Mammary epithelial cell (primary cell): Measurements from ENCODE around the gene PPIF.

- CAGE, long polyA plus RNA: no peak
- RRBS: no CpG with 5 or more reads among the region's 4 CpGs
These were observed 294.2 kb upstream of the ZMIZ1 start for GRCh38 chr10:78774632-78774922.

DNA sequence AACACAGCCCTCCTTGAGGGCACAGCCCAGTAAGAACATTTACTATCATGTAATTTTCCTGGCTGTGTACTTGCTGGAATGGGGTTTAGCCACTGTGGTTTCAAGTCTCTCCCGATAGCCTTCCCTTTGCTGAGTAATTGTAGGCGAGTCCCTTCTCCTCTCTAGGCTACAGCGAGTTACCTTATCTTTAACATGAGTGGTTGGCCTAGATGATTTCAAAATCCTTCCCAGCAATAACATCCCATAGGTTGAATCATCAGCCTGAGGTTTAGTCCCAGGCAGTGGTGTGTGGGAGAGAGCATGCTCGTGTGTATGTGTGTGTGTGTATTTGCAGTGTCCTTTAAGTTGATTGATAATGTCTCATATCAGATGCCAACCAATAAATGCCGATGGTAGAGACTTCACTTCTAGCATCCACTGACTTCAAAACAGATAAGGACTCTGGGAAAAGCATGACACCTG lies 142.9 kb upstream of the ZMIZ1 start:
- CAGE, long polyA plus RNA: no peak
- RRBS: no CpG with 5 or more reads among the region's 5 CpGs

GRCh38 chr10:78974399-78975187 lies 94.2 kb upstream of the ZMIZ1 start:
- CAGE, long polyA plus RNA: no peak
- RRBS: 6% methylated on average over 2 of the region's 16 CpGs

DNA sequence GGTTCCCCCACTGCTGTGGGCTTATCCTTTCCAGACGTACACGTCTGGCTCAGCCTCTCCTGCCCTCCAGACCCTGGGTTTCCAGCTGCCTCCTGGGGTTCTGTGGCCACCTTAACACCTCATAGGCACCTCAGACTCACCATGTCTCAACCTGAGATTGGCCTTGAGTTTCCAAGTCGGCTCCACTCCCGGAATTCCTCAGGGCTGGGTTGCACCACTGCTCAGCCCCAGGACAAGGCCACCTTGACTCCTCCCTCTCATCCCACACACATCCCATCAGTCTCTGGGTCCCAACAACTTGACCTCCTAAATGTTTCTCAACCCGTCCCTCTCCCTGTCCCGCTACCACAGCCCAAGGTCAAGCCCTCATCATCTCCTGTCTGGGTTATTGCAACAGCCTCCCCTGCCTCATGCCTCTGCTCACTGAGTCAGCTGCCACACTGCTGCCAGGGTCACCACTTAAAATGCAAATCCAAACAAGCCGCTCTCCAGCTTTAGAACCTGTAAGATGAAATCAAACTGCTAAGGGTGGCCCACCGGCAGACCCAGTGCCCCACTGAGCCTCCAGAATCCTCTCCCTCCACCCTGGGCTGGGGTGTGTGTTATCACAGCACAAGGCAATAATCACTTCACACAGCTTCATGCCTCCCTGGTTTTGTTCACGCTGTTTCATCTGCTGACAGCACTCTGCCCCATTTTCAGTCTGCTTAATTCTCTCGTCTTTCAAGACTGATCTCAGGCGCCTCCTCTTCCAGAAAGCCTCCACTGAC lies 90.9 kb upstream of the ZMIZ1 start:
- CAGE, long polyA plus RNA: no peak
- RRBS: no CpG with 5 or more reads among the region's 11 CpGs

- CAGE, long polyA plus RNA: no peak
- RRBS: no CpG with 5 or more reads among the region's 10 CpGs
These were observed 8.8 kb downstream of the ZMIZ1 start for GRCh38 chr10:79077384-79078189.

GRCh38 chr10:79087368-79088776 lies 19.1 kb downstream of the ZMIZ1 start:
- CAGE, long polyA plus RNA: no peak
- RRBS: no CpG with 5 or more reads among the region's 21 CpGs

GRCh38 chr10:79090400-79090842 lies 21.7 kb downstream of the ZMIZ1 start:
- CAGE, long polyA plus RNA: no peak
- RRBS: no CpG with 5 or more reads among the region's 4 CpGs

DNA sequence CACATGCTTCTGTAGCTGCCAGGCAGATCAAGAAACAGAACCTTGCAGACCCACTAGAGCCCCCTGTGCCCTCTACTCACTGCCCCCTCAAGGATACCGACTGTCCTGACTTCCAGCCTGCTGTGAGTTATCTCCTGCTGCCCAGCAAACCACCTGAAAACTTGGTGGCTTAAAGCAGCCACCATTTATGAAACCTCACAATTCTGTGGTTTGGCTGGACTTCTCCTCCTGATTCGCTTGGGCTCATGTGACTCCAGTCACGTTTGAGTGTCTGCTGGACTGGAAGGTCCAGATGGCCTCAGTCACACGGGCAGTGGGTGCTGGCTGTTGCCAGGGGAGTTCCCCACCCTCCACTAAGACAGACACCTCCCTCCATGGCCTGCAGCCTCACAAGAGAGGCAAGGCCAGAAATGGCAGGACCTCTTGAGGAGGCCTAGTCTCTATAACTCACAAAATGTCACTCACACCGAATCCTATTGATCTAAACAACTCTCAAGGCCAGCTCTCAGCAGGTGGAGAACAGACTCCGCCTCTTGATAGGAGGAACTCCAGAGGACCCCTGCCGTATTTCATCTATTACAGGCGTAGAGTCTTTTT lies 48.1 kb downstream of the ZMIZ1 start:
- CAGE, long polyA plus RNA: no peak
- RRBS: no CpG with 5 or more reads among the region's 8 CpGs

DNA sequence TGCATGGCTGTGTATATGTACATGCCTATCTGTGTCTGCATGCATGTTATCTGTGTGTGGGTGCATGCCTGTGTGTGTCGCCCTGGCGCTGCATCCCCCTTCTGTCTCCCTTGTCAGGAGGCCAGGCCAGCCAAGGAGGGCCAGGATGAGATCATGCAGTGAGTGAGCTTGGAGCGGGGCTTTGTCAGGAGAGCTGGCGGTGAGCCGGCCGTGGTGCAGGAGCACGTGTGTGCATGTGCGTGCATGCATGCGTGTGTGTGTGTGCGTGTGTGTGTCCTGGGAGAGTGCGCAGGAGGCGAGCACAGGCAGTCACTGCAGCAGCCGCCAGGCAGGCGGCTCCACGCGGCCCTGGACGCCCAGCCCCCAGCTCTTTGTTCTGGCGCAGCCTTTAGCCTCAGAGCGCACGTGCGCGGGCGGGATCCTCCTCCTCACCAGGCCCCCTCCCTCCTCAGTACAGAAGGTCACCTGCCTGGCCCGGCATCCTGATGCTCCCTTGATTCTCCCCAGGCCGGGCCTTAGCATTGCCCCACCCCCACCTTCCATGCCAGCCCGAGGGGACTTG lies 126.2 kb upstream of the PPIF start:
- CAGE, long polyA plus RNA: no peak
- RRBS: no CpG with 5 or more reads among the region's 26 CpGs

GRCh38 chr10:79238982-79239774 lies 108.1 kb upstream of the PPIF start:
- CAGE, long polyA plus RNA: no peak
- RRBS: no CpG with 5 or more reads among the region's 11 CpGs

- CAGE, long polyA plus RNA: no peak
- RRBS: no CpG with 5 or more reads among the region's 14 CpGs
These were observed 101.8 kb upstream of the PPIF start for GRCh38 chr10:79245384-79246048.

DNA sequence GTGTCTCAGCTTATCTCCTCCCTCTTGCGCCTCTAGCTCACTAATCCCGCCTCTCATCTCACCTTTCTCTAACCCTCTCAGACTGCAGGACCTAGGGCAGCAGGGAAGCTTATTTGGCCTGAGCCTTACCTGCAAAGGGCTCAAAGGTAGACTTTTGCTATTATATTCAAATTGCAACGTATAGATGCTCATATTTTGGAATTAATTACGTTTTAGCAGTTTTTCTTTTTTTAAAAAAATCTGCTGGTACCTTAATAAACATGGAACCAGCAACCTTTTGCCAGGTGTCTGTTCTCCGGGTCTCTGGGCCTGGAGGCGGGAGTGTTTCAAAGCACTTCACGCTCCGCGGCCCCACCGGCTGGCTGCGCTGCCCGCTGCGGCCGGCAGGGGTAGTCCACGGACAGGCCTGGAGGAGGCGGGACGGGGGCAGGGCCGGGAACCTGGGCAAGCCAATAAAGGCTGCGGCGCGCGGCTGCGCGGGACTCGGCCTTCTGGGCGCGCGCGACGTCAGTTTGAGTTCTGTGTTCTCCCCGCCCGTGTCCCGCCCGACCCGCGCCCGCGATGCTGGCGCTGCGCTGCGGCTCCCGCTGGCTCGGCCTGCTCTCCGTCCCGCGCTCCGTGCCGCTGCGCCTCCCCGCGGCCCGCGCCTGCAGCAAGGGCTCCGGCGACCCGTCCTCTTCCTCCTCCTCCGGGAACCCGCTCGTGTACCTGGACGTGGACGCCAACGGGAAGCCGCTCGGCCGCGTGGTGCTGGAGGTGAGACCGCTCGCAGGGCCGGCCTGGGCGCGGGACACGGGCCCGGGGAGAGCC lies at the start of gene PPIF:
Gene PPIF, plus strand, starts transcription at position 482 of the 810 bp plus-strand sequence.
- CAGE, long polyA plus RNA: no peak
- RRBS: 2% methylated on average over 21 of the region's 73 CpGs

- CAGE, long polyA plus RNA: no peak
- RRBS: 2% methylated on average over 23 of the region's 39 CpGs
These were observed 653 bp downstream of the PPIF start for GRCh38 chr10:79347798-79348445.

GRCh38 chr10:79356915-79357585 lies 9.8 kb downstream of the PPIF start:
- CAGE, long polyA plus RNA: no peak
- RRBS: no CpG with 5 or more reads among the region's 10 CpGs

DNA sequence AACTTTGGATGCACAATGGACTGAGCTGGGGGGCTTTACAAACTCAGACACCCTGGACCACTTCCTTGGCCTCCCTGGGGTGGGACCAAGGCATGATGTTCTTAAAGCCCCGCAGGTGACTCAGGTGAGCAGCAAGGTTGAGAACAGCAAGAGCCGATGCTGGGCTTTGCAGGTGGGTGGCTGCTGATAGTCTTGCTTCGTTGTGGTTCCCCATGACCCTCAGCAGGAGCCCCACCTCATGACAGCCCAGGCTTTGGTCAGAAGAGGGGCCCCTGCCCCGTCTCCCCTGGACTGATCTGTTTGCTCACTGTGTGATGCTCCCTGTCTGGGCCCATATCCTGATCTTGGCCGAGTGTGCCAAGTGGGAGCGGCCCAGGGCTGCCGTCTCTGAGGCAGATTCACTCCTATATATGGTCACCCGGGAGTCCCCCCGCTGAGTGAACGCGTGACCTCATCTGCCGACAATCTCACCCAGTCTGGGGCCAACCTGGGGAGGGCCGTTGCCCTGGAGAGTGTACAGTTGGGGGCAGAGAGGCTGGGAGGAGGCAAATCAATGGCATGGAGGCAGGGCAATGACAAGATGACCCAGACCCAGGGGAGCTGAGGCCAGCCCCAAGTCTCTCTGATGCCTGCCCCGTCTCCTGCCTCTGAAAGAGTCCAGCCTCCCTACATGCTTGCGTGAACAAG lies 34.5 kb downstream of the PPIF start:
- CAGE, long polyA plus RNA: no peak
- RRBS: no CpG with 5 or more reads among the region's 15 CpGs

- CAGE, long polyA plus RNA: no peak
- RRBS: 100% methylated on average over 3 of the region's 15 CpGs
These were observed 43.9 kb downstream of the ZCCHC24 start for GRCh38 chr10:79401486-79401985.

GRCh38 chr10:79425068-79425482 lies 20.3 kb downstream of the ZCCHC24 start:
- CAGE, long polyA plus RNA: no peak
- RRBS: no CpG with 5 or more reads among the region's 5 CpGs

DNA sequence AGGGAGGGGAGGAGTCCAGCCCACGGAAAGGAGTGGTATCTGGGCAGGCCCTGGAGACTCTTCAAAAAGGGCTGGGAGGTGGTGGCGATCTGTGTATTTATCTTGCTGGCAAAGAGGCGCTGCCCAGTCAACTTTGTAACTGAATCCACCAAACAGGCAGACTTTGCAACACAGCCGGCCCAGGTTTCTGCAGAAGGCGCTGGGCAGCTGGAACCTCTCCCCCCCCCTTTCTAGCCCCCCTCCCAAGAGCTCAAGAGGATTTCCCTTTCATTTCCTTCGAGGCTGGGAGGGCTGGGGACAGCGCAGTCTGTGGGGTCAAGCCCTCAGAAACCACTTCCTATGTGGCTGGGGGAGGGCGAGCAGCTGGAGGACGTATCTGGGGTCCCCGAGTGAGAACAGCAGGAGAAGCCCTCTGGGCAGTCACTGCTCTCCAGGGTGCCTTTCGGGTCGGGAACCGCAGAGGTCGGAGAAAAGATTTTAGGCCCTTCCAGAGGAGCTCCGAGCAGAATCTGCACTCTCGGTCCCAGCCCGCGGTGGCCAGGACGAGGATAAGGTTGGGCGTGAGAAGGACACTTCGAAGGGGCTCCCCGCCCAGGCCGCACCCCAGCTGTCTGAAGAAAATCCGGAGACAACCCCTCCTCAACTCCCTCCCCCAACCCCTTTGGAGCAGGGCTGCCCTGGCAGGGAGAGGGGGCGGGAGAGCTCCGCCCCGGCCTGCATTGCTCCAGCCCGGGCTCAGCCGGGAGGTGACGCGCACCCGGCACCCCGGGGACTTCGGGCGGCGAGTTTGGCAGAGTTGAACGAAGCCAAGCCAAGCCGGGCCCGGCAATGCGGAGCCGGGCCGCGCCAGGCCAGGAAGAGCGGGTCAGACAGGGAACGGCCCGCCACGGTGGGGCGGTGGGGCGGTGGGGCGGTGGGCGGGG lies 909 bp downstream of the ZCCHC24 start:
- CAGE, long polyA plus RNA: no peak
- RRBS: 2% methylated on average over 10 of the region's 51 CpGs

GRCh38 chr10:79454180-79454692 lies 8.8 kb upstream of the ZCCHC24 start:
- CAGE, long polyA plus RNA: no peak
- RRBS: 0% methylated on average over 1 of the region's 6 CpGs

GRCh38 chr10:79825371-79826093 lies 1.0 kb upstream of the NUTM2E start:
- CAGE, long polyA plus RNA: no peak
- RRBS: no CpG with 5 or more reads among the region's 53 CpGs